MCF 10A (cell line): ENCODE data around the genes ANGPTL5, RAB39A and ACAT1.

- PRO-cap = no peak
- RRBS = no CpG with 5 or more reads among the region's 6 CpGs
Observed at GRCh38 chr11:98208728-98209036, 812.1 kb upstream of the CNTN5 start.

DNA sequence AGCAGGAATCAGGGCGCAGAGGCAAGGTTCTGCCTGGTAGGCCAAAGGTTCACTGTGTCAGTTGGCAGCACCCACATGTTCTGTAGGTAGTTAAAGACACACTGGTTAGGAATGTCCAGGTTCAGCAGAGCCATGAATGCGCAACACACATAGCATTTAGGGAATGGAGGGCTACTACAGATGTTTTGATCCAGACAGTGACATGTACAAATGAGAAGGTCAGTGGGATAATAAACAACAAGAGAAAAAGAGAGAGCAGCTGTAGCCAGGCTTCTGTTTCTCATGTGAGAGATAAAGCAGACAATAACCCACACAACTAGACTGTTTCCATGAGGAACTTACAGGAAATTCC, 56.2 kb upstream of the ARHGAP42 start:
- PRO-cap = no peak
- RRBS = no CpG with 5 or more reads among the region's 2 CpGs

- PRO-cap = no peak
- RRBS = no CpG with 5 or more reads among the region's 8 CpGs
Observed at GRCh38 chr11:100632610-100633540, 54.2 kb upstream of the ARHGAP42 start.

DNA sequence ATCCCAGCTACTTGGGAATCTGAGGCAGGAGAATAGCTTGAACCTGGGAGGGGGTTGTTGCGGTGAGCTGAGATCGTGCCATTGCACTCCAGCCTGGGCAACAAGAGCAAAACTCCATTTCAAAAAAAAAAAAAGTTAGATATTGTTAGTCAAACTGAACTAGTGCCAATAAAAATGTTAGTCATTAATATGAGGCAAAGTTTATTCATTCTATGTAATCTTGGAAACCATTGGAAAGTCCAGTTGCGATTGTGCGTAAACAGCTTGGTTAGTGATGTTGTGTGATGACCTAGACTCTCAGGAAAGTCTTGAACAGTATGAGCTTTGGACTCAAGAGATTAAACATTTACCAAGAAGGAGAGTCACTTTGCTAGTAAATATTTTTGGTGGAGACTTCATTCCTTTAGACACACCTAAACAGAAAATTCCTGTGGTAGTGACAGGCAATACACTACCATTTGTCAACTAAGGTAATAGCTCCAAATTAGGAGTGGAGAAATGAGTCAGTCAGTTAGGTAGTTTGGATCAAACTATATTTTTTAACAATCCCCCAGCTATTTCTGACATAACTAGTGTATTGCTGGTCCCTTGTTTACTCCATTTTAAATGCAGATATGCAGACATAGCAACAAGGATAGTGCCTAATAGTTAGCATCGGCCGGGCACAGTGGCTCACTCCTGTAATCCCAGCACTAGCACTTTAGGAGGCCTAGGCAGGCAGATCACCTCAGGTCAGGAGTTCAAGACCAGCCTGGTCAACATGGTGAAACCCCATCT, 89.1 kb downstream of the ARHGAP42 start:
- PRO-cap = unidirectional peak, plus-strand start at position 262 of the sequence; bidirectional peak, plus-strand start at position 315 of the sequence, minus-strand start at position 307 of the sequence
- RRBS = no CpG with 5 or more reads among the region's 6 CpGs

DNA sequence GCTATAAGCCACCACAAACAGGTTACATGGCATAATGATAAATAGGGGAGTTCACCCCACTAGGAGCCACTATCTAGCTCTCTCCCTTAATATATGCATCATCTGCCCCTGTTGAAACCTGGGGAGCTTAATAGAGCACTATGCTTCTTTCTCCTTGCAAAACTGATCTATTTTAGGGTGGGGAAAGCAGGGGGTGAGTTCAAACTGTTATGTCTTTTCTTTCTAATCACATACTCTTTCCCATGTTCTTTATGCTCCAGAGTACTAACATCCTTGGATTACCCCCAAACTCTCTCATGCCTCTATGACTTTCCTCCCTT, 32.7 kb downstream of the PGR start:
- PRO-cap = no peak

DNA sequence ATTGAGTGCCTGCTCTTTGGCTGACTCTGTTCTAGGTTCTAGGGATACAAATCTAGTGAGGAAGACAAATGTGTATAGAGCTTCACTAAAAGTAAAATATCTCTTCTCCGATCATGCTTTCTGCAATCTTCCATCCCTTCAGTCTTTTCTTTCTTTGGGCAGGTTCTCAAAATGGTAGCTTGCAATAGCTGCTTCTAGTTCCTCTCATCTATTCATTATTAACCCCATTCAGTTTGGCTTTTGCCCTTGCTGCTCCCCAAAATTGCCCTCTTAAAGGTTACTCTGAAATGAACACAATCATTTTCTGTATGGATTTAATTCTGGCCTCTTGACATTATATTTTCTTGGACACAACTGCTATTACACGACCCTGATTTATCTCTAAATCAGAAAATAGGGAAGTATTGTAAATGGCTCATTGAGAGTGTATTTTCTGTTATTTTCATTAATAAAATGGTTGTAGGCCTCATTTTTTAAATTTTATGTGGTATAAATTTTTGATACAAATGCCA, at the start of gene ANGPTL5:
Gene ANGPTL5, minus strand, starts transcription at position 209 of the 512 bp plus-strand sequence.
- PRO-cap = no peak
- RRBS = no CpG with 5 or more reads among the region's 2 CpGs

DNA sequence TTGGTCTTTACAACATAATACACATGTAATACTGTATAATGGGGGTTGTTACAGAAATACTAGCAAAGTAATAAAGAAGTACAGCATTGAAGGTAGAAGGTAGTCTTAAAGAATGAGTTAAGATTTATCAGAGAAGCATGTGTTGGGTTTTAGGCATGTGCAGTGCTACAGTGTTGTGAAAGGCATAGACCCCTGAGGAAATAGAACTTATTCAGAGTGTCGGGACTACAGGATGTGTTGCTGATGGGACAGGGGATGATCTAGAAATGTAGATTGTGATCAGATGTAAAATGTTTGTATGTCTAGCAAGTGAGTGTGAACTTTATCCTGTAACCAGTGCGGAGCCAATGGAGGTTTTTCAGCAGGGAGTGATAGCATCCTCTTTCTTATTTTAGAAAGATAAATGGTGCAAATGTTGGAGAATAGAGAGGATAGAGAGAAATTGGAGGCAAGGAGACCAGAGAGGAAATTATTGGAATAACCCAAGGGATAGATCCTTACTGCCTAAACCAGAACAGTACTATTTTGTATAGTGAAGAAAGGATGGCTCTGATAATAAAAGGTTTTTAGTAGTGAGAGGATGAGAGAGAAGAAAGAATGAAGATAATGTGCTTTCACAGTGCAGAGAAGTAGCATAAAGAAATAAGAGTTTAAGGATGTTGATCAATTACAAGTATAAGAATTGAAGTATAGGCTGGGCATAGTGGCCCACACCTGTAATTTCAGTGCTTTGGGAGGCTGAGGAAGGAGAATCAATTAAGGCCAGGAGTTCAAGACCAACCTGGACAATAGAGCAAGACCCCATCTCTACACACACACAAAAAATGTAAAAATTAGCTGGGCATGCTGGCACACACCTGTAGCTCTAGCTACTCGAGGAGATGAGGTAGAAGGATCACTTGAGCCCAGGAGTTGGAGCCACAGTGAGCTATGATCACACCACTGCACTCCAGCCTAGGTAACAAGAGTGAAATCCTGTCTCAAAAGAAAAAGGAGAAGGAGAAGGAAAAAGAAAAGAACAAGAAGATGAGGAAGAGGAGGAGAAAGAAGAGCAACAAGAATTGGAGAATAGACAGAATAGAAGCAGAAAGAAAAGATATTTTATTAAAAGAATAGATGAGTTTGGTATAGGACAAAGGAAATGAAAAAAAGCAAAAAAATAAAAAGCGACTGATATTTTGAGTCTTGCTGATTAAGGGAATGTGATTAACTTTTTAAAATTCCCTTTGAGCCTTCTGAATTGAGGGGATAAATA, 34.6 kb upstream of the ANGPTL5 start:
- PRO-cap = no peak
- RRBS = no CpG with 5 or more reads among the region's 4 CpGs

DNA sequence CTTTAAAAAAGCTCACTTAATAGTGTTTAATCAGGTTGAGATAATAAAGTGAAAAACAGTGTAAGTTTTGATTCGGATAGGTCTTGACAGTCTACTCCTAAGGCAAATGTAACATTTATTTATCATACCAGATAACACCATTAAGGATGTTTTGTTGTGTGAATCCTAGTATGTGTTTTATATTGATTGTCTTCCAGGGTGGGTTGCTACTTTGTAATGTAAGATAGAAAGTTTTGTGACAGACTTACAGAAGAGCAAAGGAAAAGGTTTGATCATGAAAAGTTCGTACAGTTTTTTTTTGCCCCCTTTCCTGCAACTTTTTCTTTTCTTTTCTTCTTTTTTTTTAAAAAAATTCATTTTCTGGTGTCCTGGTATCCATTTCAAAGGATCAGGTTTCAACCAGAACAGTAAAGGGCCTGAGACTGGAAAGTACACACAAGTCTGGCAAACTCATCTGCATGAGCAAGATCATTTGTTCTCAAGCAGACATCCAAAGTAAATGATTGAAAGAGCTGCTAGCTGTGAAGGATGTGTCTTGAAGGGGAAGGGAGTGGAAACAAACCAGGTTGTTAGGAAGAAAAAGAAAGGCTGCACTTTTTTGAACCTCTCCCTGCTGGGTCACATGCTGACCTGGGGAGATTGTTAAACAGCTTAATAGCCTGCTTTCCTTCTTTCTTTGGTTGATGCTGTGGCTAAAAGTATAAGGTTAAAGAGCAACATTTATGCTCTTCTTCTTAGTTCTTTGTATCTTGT, 5.2 kb downstream of the YAP1 start:
- PRO-cap = no peak
- RRBS = no CpG with 5 or more reads among the region's 2 CpGs

DNA sequence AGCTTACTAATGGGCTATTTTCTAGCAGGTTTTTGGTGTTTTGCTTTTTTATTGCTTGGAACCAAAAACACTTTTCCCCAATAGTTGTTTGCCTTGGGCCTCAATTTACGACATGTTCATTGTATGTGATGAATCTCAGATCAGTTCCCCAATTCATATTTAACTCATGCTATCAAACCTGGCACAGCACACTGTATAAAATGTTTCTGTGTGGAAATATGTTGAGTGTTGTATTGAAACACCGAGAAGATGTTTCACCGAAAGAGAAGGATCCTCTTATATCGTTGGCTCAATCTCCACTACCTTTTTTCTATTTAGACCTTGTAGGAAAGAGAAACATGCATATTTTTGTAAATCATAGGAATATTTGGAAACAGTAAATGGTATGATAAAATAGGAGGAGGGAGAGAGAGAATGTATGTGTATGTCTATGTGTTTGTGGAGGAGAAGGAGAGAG, 88.4 kb downstream of the YAP1 start:
- PRO-cap = no peak
- RRBS = no CpG with 5 or more reads among the region's 4 CpGs

DNA sequence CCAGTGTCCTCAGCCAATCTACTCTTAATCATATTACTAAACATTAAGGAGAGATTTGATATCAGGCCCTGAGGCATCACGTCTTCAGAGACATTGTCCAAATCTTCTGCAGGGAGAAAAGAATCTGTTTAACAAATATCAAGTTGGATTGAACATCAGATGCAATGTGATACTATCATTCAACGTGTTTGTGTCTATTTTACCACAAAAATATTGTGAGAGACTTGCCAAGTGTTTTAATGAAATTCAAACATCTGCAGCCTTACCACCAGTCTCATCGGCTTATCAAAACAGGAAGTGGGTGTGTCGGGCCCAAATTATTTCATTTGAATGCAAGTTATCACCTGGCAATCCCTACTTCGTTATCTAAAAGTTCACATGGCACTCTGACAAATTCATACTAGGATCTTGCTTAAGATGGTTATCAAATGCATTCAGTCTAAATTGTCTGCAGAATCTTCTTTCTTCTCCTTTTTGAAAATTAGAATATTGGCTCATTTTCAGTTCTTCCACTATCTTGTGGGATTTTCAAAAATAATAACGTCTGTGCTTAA, 10.5 kb upstream of the BIRC3 start:
- PRO-cap = no peak
- RRBS = no CpG with 5 or more reads among the region's 6 CpGs

DNA sequence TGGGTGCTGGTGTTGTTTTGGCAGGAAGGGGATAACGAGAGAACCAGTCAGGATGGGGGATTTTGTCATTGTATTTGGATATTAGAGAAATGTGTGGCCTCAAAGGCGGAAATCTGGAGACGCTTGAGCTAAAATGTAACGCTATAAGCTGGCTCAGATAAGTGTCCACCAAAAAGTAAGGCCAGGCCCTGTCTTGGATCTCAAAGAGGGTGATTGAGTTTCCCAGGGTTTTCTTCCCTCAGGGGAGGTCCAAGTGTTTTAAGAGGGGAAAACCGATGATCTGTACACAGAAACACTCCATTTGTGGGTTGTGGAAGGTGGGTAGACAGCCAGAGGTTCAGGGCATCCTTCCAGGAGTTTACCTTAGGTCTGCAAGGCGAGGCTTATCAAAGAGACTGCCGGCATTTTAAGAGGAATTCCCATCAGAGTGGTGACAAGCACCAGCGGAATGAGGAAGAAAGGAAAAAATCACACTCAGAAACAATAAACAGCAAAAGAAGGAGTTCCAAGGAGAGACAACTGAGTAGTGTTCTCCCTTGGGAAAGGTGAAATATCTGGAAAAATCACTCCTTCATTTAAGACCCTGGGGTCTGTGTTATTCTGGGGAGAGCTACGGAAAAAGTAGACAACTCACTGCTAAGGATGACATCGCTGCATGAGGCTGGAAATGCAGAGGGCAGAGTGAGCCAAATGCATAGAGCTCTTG, 21.9 kb upstream of the MMP7 start:
- PRO-cap = no peak
- RRBS = no CpG with 5 or more reads among the region's 10 CpGs

- PRO-cap = no peak
- RRBS = no CpG with 5 or more reads among the region's 7 CpGs
Observed at GRCh38 chr11:102799559-102800443, 1.8 kb upstream of the MMP1 start.

DNA sequence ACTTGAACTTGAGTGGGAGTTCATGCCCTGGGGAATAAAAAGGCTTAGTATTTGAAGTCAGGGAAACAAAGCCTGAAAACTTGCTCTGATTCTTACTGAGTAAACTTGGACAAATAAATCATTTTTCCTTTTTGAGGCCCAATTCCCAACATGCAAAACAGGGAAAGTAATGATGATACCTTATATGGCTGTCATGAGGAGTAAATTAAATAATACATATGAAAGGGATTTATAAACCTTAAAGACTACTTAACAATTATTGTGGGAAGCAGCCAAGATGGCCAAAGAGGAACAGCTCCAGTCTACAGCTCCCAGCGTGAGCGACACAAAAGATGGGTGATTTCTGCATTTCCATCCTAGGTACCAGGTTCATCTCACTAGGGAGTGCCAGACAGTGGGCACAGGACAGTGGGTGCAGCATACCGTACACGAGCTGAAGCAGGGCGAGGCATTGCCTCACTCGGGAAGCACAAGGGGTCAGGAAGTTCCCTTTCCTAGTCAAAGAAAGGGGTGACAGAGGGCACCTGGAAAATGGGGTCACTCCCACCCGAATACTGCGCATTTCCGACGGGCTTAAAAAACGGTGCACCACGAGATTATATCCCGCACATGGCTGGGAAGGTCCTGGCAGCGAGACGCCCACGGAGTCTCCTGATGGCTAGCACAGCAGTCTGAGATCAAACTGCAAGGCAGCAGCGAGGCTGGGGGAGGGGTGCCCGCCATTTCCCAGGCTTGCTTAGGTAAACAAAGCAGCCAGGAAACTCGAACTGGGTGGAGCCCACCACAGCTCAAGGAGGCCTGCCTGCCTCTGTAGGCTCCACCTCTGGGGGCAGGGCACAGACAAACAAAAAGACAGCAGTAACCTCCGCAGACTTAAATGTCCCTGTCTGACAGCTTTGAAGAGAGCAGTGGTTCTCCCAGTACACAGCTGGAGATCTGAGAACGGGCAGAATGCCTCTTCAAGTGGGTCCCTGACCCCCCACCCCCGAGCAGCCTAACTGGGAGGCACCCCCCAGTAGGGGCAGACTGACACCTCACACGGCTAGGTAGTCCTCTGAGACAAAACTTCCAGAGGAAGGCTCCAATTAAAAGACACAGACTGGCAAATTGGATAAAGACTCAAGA, 297.4 kb upstream of the DDI1 start:
- PRO-cap = no peak
- RRBS = no CpG with 5 or more reads among the region's 23 CpGs

DNA sequence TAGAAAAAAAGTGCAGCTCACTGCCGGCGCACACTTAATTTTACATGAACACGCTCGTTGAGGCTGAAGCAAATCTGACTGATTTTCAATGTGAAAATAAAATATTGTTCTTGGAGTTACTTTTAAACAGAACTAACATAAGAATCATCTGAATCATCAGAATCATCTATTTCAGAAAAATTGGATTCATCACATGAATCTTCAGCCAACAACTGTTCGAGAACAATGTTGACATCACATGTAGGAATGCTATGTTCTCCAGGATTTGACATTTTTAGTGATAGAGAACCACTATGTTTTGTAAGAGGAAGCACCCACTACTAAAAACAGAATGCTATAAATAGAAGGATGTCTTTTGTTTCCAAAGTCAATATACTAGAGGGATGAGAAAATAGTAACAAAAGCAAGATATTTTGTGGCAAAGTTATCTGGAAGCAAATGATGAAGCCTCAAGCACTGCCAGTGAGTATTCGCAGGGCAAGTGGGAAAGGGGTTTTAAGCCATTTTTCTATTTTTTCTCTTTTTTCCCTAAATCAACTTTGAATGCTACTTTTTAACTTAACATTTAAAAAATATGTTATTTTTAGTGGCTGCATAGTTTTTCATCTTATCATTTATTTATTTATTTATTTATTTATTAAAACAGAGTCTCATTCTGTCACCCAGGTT, 263.3 kb upstream of the DDI1 start:
- PRO-cap = no peak
- RRBS = no CpG with 5 or more reads among the region's 6 CpGs

GRCh38 chr11:105044382-105044935, 676 bp downstream of the CARD16 start:
- PRO-cap = no peak
- RRBS = no CpG with 5 or more reads among the region's 6 CpGs

GRCh38 chr11:107391954-107392362, 65.7 kb downstream of the CWF19L2 start:
- PRO-cap = no peak

GRCh38 chr11:107928330-107928727, at the start of gene RAB39A:
Gene RAB39A, plus strand, starts transcription at chr11:107928448.
- PRO-cap = no peak
- RRBS = 41% methylated on average over 7 of the region's 45 CpGs

DNA sequence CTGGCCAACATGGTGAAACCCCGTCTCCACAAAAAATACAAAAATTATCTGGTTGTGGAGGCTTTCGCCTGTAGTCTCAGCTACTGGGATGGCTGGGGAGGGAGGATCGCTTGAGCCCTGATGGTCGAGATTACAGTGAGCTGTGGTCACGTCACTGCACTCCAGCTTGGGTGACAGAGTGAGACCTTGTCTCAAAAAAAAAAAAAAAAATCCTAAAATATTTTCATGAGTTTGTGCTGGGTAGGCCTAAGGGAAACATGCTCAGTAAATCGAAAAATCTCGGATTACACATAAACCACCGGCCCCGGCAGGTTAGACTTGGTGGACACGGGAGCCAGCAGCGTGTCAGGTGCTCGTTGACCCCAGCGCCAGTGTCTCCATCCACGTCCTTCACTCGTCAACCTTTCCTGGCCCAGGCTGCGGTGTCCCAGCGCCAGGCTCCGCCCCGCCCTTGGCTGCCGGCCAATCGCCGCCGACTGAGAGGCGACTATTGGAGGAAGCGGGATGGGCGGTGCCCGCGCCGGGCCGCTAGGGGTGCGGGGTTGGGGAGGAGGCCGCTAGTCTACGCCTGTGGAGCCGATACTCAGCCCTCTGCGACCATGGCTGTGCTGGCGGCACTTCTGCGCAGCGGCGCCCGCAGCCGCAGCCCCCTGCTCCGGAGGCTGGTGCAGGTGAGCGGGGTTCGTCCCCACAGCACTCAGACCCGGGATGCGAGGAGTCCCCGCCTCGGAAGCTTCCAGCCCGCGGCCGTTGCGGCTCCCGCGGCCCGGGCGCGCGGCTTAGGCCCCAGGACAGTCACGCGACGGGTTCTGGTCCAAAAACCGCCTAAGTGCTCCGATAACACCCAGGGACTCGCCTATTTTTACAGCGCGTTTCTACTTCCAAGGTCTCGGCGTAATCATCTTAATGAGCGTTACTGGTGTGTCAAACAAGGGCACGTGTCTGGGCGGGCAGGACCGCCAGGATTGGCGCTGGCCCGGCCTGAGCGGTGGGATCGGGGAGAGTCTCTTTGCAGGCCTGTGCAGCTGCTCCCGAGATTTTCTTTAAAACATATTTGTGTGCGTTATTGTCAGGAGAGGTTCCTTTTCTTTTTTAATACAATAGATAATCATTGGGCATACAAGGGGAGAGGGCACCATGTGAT, at the start of gene ACAT1:
Gene ACAT1, plus strand, starts transcription at position 560 of the 1,144 bp plus-strand sequence.
- PRO-cap = bidirectional peak, plus-strand start at position 560 of the sequence, minus-strand start at position 399 of the sequence; bidirectional peak, plus-strand start at position 982 of the sequence, minus-strand start at position 905 of the sequence
- RRBS = under 1% methylated on average over 24 of the region's 78 CpGs

DNA sequence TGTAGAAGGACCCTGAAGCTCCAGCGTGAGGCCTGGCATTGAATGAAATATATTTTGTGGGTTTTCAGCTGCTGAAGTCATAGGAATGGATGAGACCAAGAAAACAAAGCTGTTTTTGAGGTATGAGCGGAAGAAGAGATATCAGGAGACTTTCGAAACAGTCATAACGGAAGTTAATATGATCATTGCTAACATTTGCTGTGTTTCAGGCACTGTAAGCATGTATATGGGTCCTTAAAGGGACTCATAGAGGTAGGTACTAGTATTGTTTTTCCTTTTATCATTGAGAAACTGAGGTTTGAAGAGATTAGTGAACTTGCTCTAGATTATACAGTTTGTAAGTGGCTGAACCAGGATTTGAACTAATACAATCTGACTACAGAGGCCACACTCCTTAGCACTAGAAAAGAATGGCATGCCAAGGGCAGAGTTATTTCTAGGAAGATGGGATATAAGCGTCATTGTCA, 1.1 kb downstream of the ATM start:
- PRO-cap = no peak
- RRBS = no CpG with 5 or more reads among the region's 5 CpGs

- PRO-cap = no peak
- RRBS = no CpG with 5 or more reads among the region's 14 CpGs
Observed at GRCh38 chr11:108261596-108262142, 38.8 kb downstream of the ATM start.